Tibial nerve (tissue), 3 donors: ENCODE measurements around a stretch of chr7.

DNA sequence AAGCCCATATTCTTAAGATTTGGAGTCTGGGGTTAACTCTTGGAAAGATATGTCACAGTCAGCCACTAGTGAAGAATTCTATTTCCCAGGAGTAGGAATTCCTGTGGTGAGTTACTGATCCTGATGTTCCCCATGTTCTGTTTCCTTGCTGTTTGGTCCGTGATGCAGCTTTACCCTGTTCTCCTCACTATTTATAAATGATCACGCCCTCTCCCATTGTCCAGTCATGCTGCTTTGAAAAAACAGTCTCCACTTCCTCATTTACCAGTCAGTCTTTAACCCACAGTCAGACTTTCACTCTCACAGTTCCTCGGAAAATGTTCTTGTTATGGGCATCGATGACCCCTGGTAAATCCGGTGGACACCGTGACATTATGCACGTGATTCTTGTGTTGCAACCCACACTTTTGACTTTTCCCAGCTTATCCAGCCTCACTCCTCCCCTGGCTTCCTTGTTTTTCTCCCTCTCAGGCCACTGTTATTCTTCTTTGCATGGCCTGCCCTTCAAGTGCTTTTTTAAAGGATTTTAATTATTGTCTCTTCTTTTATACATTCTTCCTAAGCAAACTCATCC is 14.4 kb downstream of the SCIN start:
- PRO-cap = no peak
- RAMPAGE, long total RNA, 3 experiments = no peak in any of the 3 experiments

- PRO-cap = no peak
- RAMPAGE, long total RNA, 3 experiments = no peak in any of the 3 experiments
Measured at GRCh38 chr7:12685482-12686116, 1.8 kb upstream of the ARL4A start.

- PRO-cap = no peak
- RAMPAGE, long total RNA, 3 experiments = no peak in any of the 3 experiments
Measured at GRCh38 chr7:12689818-12690769, 2.7 kb downstream of the ARL4A start.

- PRO-cap = no peak
- RAMPAGE, long total RNA, 3 experiments = no peak in any of the 3 experiments
Measured at GRCh38 chr7:12884260-12884670, 196.8 kb downstream of the ARL4A start.

DNA sequence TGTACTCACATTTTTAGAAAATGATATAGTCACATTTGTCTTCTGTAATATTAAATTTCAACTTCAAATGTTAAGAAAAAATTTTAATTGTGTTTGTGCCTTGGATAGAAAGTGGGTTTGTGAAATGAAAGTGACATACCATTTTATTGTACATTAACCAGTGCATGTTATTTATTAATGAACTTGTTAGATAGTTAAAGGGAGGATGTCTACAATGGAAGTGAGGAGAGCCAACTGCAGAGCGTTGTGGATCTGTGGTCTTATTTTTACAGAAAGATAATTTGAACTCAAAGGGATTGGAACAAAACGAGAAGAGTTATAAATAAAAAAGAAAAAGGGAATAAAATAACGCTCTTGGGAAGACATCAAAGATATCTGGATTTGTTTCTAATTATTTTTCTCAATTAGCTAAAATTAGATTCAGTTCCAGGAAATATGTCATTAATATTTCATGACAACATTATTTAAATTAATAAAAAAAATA is 291.8 kb downstream of the ARL4A start:
- PRO-cap = no peak
- RAMPAGE, long total RNA, 3 experiments = no peak in any of the 3 experiments

DNA sequence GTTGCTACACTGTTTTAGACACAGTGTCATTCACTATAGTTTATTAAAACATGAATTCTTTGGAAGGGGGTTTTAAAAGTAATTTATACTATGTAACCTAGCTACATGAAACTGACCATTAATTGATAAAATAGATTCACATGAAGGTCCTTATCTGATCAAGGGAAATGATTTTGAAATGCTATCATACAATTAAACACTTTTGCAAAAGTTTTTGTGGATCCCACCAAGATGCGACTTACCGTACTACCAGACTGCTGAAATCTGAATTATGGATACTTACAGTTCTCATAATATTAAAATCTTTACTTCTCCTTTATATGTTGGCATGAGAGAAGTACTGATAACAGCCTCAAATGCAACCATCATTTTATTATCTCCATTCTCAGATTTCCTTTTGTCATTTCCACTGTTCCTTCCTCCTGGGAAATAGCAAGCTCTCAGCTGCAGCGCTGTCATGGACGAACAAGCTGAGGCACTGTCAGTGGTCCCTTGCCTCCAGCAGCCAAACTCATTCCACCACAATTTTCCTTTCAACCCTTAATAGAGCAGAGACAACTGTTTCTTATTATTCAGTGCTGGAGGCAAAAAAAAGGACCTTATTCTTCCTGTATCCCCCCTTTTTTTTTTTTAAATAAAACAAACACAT is 478.3 kb downstream of the ARL4A start:
- PRO-cap = no peak
- RAMPAGE, long total RNA, 3 experiments = no peak in any of the 3 experiments

DNA sequence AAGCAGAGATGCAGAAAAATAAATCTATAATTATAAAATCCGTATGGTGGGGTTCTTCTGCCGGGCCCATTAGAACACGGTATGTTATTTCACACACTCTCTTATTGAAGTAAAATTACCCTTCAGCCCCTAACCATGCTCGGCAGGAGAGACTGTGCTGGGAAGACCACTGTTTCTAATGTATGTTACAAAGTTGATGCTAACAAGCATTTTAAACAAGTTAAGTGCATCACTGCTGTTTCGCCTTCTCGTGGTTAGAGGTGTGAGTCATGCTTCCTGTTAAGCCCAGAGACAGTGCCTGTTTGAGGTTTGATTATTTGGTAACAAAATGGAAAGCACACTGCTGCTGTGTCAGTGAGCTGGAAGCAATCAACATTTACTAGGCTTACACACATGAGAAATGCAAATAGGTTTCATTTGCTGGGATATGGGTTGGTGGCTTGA is 139.4 kb downstream of the ETV1 start:
- PRO-cap = no peak
- RAMPAGE, long total RNA, 3 experiments = no peak in any of the 3 experiments

DNA sequence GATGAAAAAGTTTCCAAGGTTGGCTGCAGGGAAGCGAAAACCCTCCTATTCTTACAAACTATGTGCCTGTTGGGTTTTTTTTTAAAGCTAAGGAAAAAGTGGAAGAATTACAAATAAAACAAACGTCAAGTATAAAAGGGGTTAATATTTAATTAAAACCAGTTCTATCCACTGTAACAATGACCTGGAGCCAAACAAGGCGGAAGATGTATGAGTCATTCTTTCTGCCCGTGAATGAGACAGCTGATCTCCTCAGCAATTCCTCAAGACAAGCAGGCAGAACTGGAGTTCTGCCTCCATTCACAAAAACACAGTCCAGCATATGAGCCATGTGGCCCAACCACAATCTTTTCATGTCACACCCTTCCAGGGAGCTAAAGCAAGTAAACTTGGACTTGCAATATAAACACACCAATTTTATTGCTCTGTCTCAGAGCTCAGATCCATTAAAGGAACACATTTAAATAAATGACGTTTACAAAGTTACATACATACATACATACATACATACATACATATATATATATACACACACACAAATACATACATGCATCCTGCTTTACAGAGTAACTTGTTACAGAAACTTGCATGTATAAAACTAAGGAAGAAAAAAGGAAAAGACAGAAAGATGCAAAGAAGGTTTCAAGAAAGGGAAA is 8.3 kb downstream of the ETV1 start:
- PRO-cap = no peak
- RAMPAGE, long total RNA, 3 experiments = no peak in any of the 3 experiments

DNA sequence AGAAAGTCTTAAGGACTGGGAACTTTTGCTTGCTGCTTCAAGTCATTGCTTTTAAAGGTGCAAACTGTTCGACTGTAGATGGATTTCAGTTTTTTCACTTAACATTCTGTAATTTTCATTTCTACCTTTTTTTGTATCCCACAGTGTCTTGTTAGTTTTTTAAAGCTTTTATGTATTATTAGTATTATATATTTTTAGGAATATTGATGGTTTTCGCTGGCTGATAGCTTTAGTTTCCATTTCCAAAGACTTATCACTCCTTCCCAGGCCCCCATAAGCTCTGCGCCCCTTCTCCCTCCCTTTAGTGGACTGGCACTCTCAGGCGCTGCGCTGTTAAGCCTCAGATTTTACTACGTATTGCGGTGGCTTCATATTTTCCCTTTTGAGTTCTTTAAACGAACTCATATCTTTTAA is 2.4 kb upstream of the ETV1 start:
- PRO-cap = no peak
- RAMPAGE, long total RNA, 3 experiments = no peak in any of the 3 experiments

DNA sequence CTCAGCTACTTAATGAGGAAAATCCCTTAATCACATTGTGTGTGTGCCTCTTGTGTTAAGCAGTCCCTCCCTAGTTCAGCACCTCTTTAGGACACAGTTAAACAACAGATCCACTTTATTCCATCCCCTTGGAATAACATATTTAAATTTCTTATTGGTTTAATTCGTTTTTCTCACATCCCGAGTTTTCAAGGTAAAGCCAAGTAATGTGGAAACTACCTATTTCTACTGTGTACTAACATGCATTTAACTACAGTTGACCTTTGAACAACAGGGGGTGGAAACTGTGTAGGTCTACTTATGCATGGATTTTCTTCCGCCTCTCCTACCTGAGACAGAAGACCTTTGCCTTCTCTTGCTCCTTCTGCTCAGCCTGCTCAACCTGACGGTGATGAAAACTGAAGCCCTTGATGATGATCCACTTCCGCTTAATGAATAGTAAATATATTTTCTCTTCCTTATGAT is 18.6 kb downstream of the MEOX2 start:
- PRO-cap = no peak
- RAMPAGE, long total RNA, 3 experiments = no peak in any of the 3 experiments

DNA sequence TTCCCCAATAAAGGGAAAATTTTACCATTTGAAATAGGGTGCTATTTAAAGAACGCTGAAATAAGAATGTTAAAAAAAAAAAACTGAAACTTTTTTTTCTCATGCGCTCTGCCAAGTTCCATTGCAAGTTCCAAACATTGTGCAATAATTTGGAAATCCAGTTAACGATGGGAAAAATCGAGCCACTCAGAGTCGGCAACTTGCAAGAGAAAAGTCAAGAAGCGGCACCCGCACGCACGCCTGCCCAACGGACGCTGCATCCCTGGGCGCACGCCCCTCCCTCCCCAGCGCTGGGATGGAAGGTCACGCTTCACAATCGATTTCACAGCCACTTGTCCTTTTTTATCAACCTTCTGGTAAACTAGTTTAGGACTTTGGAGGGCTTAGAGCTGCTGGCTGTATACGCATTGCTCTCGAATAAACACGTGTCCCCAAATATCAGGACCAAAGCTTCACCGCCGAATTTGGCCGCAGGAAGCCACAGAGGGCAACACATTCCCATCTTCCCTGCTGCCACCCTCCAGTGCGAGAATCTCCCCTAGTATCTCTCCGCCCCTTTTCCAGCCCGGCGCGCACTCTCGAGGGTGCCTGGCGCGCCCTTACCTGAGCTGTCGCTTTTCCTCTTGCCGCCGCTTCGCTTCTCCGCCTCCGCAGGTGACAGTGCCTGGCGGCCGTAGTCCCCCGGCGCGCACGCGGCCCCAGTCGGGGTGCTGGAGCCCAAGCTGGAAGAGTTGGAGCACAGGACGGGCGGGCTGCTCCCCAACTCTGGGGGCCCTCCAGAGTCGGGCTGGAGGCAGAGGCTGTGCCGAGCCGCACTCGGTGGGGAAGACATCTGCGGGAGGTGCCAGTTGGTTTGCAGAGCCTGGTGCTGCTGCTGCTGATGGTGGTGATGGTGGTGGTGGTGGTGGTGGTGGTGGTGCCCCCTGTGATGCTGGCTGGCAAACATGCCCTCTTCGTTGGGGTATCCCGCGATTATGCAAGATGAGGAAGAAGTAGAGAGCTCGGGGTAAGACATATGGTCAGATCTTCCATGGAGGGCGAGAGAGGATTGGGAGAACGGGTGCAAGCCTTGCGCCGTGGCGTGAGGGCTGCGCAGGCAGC is 850 bp downstream of the MEOX2 start:
- PRO-cap = unidirectional peak, plus-strand start at position 205 of the sequence; unidirectional peak, plus-strand start at position 247 of the sequence
- RAMPAGE, long total RNA, 3 experiments = start-site peak on the minus strand in 2 of 3 experiments, centred at positions 867 to 898 of the sequence, 23 to 62 reads per replicate

DNA sequence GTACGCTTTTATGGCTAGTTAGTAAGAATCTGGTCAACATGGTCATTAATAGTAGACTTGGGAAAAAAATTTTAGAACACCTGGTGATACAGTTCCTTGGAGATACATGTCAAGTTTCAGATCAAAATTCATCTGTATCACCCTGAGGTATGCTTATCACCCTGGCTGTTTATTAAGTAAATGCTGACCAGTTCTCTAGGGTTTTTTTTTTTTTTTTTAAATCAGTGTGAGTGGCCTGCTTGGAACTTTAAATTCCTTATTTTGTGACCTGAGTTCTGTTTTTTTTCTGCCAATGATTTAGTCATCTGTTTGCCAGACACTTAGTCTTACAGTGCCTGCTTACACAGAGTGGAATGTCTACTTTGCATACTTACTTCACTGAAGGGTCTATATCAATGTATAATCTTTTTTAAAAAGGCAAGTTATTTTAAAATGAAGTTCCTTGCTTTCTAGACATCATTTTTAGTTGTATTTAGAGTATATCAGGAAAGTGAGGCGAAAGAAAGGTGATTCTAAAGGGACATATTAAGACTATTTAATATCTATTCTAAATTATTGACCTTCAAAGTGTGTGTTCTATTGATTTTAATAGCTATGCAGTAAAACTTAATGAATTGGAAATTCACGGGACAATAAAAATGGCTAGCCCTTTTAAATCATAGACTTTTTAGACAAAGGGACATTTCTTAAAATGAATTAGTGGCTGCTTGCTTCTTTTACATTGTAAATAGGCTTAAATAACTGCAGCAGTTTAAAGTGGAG is 2.0 kb downstream of the TSPAN13 start:
- PRO-cap = no peak
- RAMPAGE, long total RNA, 3 experiments = no peak in any of the 3 experiments

GRCh38 chr7:16805532-16805731 is 633 bp upstream of the AGR2 start:
- PRO-cap = no peak
- RAMPAGE, long total RNA, 3 experiments = no peak in any of the 3 experiments

DNA sequence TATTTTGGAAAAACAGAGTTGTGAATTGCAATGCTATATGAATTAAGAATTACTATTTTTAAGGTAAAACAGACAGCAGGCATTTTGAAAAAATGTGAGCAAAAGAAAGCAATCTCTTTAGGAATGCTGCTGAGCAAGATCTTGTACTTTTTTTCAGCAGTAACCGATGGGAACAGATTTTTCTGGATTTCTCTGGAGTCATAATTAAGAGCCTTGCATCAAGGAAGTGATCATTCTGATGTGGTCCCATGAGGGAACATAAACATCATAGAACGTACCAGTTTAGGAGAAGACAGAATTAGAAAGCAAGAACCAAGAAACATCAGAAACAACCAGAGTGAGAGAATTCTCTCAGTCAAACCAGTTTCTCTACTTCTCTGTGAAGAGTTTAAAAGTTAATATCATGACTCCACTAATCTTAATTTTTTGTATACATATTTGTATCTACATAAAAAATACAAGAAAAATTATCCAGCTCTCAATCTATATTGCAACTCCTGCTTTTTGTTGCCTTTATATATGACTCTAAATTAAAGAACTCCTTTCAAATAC is 157.1 kb upstream of the AGR3 start:
- PRO-cap = no peak
- RAMPAGE, long total RNA, 3 experiments = no peak in any of the 3 experiments

GRCh38 chr7:17041195-17041765 is 159.5 kb upstream of the AGR3 start:
- PRO-cap = no peak
- RAMPAGE, long total RNA, 3 experiments = no peak in any of the 3 experiments

GRCh38 chr7:17097748-17098462 is 200.5 kb upstream of the AHR start:
- PRO-cap = no peak
- RAMPAGE, long total RNA, 3 experiments = no peak in any of the 3 experiments

GRCh38 chr7:17233964-17235207 is 64.1 kb upstream of the AHR start:
- PRO-cap = no peak
- RAMPAGE, long total RNA, 3 experiments = no peak in any of the 3 experiments

GRCh38 chr7:17276061-17276296 is 22.5 kb upstream of the AHR start:
- PRO-cap = no peak
- RAMPAGE, long total RNA, 3 experiments = no peak in any of the 3 experiments

GRCh38 chr7:17304911-17305376 is 6.5 kb downstream of the AHR start:
- PRO-cap = no peak
- RAMPAGE, long total RNA, 3 experiments = no peak in any of the 3 experiments

DNA sequence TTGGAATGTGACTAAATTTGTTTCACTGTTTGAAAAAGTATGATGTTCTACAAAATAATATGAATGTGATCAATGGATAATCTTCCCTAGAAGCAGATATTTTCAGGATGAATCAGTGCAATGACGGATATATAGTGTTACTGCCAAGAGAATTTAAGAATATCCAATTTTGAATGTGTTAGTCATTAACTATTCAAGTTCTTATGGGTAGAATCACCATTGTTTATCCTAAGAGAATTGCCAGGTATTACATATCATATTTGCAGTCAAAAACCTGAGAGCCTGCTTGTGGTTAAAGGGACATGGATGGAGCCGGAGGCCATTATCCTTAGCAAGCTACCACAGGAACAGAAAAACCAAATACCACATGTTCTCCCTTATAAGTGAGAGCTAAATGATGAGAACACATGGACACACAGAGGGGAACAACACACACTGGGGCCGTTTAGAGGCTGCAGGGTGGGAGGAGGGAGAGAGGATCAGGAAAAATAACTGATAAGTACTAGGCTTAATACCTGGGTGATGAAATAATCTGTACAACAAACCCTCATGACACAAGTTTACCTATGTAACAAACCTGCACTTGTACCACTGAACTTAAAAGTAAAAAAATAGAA is 27.0 kb downstream of the AHR start:
- PRO-cap = no peak
- RAMPAGE, long total RNA, 3 experiments = no peak in any of the 3 experiments